Mammary microvascular endothelial cell (primary cell): ENCODE measurements around a stretch of chr6.

GRCh38 chr6:168194835-168195505 lies 116.0 kb upstream of the FRMD1 start:
- RAMPAGE, long total RNA, result no peak

DNA sequence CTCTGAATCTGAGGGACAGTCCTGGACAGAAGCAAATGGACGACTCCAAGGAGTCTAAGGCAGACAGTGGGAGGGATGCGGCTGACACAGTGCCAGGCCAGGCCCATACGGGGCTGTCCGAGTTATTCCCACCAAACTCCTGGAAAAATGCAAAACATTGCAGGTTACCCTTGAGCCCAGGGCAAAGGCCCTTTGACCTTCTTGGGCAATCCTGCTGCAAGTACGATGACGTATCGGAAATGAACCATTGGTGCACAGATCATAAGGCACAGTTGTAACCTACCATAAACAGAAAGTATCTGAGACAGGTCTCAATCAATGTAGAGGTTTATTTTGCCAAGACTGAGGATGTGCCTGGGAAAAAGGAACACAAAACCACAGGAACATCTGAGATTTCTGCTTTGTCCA lies 119.0 kb downstream of the DACT2 start:
- RAMPAGE, long total RNA, result no peak

- RAMPAGE, long total RNA, result no peak
Observed at GRCh38 chr6:168333336-168334043, 13.9 kb upstream of the DACT2 start.

DNA sequence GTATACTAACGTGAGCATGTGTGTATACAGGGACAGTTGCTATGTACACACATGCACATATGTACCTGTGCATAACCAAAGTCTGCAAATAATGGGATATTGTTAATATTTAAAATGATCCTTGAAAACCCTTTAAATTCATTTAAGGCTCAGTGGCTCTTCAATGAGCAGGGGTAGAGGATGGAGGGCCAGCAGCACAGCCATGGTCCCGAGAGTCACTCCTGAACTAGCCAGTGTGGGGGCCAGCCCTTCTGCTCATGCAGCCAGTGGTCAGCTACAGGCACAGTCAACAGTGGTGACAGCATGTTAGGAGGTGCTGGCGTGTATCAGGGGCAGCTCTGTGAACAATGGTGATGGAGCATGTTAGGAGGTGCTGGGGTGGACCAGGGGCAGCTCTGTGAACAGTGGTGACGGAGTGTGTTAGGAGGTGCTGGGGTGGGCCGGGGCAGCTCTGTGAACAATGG lies 378.6 kb downstream of the THBS2 start:
- RAMPAGE, long total RNA, result no peak

GRCh38 chr6:168884417-168884899 lies 369.2 kb downstream of the THBS2 start:
- RAMPAGE, long total RNA, result no peak

DNA sequence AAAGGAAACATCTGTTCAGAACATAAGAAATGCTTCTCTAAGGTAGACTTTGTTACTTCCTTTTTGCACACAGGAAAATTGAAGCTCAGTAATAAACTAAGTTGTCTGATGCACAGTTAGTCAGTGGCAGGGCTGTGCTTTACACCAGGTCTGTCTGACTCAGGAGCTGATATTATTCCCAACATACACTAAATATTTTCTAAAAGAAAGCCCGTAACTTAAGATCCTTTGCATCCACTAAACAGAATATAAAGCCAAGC lies 315.5 kb downstream of the THBS2 start:
- RAMPAGE, long total RNA, result no peak

DNA sequence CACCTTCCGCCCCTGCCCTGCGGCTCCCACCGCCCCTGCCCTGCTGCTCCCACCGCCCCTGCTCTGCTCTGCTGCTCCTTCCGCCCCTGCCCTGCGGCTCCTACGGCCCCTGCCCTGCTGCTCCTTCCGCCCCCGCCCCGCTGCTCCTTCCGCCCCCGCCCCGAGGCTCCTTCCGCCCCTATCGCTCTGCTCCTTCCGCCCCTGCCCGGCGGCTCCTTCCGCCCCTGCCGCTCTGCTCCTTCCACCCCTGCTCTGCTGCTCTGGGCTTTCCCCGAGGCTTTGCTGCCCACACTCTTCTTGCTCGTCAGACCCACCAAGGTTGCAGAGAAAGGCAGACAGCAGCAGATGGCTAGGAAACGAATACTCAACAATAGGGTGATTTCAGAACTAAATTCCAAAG lies 78.7 kb downstream of the THBS2 start:
- RAMPAGE, long total RNA, result no peak

- RAMPAGE, long total RNA, result no peak
Observed at GRCh38 chr6:169182615-169183013, 71.0 kb downstream of the THBS2 start.

DNA sequence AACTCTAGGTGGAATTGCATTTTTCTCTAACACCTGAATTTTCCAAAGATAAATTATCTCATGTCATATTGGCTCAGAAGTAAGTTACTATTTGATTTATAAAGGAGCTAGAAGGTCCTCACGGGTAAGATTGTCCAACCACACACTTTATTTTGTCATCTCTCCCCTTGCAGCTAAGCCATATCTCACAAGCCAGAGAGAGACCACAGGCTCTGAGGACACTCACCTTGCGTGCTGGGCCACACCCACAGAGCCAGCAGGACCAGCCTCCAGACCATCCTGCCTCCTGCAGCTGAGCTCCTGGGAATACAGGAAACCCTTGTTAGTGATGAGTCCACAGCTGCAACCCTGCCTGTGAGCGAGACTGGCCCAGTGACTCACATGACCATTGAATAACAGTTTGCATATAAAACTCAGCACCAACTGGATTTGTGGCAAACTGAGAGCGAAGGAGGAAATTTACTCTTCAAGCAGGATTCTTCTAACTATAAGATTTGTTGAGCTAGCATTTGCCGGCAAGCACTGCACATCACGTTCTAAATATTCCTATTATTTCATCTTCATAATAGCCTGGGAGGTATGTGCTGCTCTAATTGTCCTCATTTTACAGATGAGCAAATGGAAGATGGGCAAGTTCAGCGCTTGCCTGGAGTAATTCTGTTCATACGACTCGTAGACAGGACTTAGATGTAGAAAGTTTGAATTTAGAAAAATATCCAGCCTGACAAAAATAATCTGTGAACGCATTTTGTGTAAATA lies 3.0 kb downstream of the THBS2 start:
- RAMPAGE, long total RNA, result no peak

- RAMPAGE, long total RNA, result no peak
Observed at GRCh38 chr6:169340306-169340772, 86.7 kb upstream of the THBS2 start.

GRCh38 chr6:169424758-169425469 lies 171.3 kb upstream of the THBS2 start:
- RAMPAGE, long total RNA, result no peak

GRCh38 chr6:169723234-169724045 lies 860 bp downstream of the PHF10 start:
- RAMPAGE, long total RNA, result no peak

- RAMPAGE, long total RNA, result no peak
Observed at GRCh38 chr6:169766919-169767967, 15.8 kb downstream of the ERMARD start.

DNA sequence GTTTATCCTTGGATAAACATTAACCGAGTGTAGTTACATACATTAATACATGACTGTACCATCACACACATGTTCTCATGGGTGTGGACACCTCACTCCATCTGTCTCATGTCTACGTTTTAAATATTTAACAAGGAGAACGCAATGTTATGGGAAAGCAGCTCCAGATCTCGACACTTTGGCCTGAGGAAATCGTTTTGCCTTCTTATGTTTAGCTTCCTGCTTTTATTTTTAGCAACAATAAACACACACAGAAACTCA lies 110.7 kb downstream of the ERMARD start:
- RAMPAGE, long total RNA, result no peak

DNA sequence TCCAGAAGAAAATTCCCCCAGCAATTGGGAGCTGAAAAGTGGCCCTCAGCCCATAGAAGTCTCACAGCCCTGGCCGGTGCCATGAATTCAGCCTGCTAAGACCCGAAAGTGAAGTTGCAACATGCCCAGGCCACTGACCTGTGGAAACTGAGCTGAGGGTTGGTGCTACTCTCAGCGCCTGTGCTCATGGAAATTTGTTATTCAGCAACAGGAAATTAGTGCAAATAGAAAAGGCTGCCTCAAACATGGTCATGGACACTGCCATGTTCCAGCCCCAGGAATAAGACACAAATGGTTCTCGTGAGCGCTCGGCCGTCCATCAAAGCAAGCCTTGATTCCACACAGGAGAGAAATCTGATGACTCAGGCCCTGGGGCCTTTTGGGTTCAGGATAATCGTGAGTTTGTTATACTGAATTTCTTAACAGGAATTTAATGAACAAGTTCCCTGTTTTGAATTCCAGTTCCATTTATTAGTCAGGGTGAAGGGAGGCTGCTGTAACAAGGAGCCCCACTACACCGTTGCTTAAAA lies 152.7 kb downstream of the ERMARD start:
- RAMPAGE, long total RNA, result no peak

GRCh38 chr6:169905413-169905641 lies 153.9 kb downstream of the ERMARD start:
- RAMPAGE, long total RNA, result no peak

- RAMPAGE, long total RNA, result no peak
Observed at GRCh38 chr6:170022426-170022837, 268.4 kb downstream of the DLL1 start.

DNA sequence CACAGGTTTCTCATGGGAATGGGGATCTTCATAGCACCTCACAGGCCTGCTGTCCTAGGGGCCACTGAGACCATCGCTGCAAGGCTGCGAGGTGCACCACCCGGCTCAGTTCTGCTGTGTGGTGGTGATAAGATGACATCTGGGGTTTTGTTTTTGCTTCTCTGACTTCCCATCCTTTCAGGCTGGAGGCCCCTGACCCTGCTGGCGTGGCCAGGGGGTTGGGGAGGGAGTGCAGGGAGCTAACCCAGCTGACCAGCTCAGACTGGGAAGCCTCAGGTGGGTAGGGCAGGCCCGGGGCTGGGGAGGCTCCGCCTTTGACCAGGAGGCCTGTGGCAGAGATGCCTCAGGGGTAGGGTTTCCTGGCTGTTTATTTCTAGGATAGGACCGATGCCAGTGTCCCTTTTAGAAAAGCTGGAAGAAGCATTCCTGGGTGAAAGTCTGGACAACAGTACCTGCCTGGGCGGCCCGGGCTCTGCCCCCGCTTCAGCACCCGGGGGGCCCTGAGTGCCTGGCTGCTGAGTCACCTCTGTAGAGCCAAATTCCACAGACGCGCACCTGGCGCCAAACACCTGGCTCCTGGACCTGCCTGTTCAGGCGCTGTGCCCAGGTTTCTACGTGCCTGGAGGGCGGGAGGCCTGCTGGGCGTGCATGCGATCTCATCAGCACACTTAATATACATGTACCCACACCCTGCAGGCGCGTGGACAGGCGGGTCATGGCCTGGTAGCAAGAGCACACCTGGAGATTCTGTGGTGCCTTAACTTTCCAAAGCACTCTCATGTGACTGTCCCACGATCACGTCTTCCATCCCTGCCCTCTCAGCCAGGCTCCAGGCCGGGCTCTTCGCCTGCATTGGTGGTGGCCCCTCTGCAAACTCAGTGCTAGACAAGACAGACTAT lies 264.6 kb downstream of the DLL1 start:
- RAMPAGE, long total RNA, result no peak

- RAMPAGE, long total RNA, result no peak
Observed at GRCh38 chr6:170225136-170225683, 65.7 kb downstream of the DLL1 start.

- RAMPAGE, long total RNA, result no peak
Observed at GRCh38 chr6:170288137-170288793, 2.6 kb downstream of the DLL1 start.